Frontal cortex (tissue), 2 donors: Measurements from ENCODE around the genes ANAPC4, SLC34A2 and SEL1L3.

DNA sequence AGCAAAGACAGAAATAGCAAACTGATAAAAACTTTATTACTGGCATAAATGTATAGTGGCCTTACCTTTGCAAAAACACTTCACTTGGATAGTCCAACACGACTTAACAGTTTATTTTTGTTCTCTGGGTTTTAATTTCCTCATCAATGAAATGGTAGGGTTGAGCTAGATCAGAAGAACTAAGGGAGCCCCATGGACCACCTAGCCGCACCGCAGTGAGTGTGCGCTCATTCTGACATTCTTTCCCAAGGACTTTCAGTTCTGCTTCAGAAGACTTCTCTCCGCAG, 171.8 kb downstream of the PPARGC1A start:
- RAMPAGE, long total RNA, result no peak

DNA sequence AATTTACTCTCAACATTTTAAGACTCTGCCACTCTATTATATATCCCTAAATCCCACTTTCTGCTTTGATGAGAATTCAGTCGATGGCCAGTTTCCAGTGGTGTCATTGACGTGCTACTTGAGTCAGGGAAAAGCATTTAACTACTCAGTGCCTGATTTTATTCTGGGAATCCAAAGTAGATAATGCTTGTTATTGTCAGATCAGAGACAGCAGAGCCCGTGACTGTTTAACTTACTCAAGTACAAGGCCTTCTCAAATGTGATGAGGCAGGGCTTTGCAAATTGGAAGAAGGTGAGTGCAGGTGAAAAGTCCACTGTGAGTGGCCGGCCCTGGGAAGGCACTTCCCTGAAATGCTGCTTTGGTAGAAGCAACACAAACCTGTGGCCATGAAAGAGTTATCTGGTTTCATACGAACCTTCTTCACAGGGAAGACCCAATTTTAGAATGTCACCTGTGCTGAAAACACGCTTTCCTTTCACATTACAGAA, 8.3 kb downstream of the PPARGC1A start:
- RAMPAGE, long total RNA, result no peak

DNA sequence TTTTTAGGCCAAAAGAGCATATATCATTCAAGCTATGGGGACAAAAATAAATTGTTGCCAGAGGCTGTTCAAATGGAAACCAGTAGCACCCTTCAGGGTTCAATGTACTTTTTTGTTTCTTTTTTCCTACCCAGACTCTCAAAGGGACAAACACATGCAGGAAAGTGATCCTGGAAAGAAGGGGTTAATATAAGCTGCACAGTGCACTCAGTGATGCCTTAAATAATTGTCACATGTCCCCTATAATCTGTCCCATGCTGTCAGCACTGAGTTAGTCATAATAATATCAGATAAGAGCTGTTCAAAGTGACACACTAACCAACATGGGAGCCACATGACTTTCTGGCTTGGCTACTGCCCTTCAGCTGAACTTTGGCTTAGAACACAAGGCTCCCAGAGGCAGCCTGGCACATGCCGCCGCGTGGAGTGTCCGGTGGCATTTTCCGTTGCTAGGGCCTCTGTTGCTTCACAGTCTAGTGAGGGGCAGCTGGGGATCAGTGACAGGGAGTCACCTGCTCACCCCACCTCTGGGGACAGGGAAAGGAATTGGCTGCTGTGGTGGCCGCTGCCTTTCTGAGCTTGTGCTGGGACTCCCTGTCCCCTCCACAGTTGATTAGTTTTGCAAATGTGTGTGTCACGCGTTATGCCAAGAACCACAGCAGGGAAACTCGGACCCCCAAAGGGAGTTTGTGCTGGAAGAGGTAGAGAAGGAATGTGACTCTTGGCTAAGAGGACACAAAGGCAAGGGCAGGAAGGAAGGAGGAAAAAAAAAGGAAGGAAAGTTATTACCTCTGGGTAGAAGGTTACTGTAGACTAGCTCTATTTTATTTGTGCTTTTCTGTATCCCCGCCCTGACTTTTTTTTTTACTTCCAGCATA, 41.0 kb upstream of the PPARGC1A start:
- RAMPAGE, long total RNA, result no peak

DNA sequence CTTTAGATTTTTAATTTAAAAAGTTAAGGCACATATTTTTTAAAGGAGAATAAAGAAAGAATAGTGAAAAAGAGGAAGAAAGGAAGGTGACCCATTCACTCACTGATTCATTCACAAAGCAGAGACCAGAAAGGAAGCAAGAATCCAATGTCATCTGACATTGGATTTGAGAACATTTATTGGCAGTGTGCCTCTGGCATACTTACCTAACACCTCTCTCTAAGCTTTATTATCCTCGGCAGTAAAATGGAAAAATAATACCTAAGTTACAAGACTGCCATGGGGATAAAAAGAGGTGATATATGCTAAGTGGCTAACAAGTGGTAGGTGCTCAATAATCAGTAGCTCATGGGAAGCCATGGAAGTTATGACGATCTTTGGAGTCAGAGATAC, 41.6 kb upstream of the PPARGC1A start:
- RAMPAGE, long total RNA, result no peak

- RAMPAGE, long total RNA, result no peak
These were observed 345.8 kb upstream of the PPARGC1A start for GRCh38 chr4:24235525-24236167.

DNA sequence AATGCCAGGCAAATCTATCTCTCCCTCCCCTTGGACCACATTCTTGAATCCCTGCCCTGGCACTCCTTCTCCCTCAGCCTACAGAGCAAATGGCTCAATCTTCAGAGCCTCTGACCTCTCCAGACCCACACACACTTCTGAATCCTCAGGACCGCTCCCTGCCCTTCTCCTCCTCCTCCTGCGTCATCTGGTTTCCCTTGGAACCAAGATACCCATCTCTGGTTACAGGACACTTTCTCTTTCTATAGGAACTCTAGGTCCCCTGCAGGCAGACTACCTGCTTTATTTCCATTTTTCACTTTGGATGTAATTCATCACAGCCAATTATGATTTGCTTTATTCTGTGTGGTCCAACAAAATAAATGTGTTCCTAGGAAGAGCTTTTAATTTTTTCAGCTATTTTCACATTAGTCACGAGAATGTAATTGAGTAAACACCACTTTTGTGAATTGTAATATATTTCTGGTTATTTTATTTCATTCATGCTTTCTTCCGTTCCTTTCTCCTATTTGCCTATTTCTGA, 323.1 kb downstream of the DHX15 start:
- RAMPAGE, long total RNA, result no peak

DNA sequence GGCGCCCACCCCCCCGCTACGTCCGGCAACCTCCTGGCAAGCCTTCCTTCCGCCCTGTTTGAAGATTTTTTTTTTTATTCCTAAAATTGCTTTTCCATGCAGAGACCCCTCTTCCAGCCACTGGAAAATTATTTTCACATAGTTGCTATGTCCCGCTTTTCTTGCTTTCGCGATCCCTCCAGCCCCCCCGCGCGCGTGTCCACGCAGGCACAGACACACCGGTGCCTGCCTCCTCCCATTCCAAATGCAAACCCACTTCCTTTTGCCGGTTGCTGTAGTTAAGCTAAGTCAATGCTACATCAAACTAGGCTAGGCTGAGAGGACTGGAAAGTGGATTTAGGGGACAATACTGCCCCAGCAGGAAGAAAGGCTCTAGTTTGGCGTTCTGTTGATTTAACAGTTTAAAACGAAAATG, 111.1 kb downstream of the DHX15 start:
- RAMPAGE, long total RNA, result no peak

GRCh38 chr4:24975377-24975928, 55.3 kb downstream of the LGI2 start:
- RAMPAGE, long total RNA, result no peak

DNA sequence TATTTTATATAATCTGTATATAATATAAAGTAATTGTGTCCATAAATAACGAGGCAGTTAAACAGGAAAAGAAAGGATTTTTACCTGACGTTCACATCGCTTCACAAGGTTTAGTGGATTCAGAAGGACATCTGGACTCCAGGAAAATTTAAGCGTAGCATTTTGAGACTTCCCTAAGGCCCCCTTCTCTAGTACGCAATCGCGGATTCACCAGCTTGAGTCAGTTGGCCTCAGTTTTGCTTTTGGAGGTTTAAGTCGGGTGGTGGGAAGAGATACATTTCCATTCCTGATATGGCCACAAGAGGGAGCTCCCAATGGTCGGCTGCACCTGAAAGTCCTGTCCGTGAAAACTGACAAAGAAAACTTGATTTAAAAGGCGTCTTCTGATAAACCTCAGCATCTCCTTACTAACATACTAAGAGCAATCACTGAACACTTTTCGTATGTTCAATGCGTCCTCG, 50.7 kb downstream of the LGI2 start:
- RAMPAGE, long total RNA, result no peak

DNA sequence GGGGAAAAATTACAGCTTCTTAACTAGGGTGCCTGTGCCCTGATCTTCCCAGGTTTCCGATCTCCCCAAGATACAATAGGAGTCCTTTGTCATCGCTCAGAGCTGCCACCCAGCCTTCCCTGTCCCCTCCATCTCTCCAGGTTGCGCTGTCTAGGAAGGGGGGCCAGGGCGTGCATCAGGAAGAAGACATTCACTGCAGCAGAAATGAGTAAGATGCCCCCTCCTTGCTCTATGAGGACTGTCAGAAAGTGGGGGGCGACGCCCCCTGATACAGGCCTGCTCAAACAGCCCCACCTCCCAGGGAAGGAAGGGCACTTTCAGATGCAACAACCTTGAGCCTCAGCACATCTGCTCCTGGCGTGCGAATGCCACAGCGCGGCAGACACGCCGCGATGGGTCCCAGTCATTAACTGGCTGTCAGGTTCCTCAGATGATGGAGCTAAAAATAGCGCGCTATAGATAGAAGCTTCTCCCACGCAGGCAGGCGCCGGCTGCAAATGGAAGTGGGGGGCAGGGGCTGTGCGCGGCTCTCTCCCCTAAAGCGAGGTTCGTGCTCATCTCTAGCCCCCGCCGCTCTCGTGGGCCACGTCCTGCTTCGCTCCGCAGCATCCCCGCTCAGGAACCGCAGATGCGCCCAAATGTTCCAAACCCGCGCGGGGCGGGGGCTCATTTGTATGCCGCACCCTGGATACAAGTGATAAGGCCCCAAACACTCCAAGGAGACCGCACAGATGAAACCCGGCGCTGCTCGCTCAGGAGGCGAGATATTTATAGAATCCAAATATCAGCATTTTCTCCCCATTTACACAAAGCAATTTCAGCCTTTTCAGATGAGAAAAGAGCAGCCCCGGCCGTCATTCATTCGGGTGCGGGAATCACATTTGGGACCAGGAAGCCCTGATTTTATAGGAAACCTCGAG, 57.6 kb upstream of the LGI2 start:
- RAMPAGE, long total RNA, result no peak

DNA sequence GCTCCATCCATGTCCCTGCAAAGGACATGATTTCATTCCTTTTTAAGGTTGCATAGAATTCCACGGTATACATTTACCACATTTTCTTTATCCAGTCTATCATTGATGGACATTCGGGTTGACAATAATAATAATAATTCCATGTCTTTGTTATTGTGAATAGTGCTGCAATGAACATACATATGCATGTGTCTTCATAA, 27.9 kb upstream of the ZCCHC4 start:
- RAMPAGE, long total RNA, result no peak

- RAMPAGE, long total RNA, result no peak
These were observed at the start of gene ANAPC4 for GRCh38 chr4:25376605-25377750. TSS of gene ANAPC4 (plus strand) at chr4:25377263.

GRCh38 chr4:25654987-25656055, at the start of gene SLC34A2:
TSS of gene SLC34A2 (plus strand) at chr4:25655851.
- RAMPAGE, long total RNA, result no peak

GRCh38 chr4:25747572-25748713, 92.3 kb downstream of the SLC34A2 start:
- RAMPAGE, long total RNA, result no peak

- RAMPAGE, long total RNA, result no peak
These were observed 3.2 kb downstream of the SEL1L3 start for GRCh38 chr4:25859535-25860126.

- RAMPAGE, long total RNA, result no peak
These were observed at the start of gene SEL1L3 for GRCh38 chr4:25862646-25863405. TSS of gene SEL1L3 (minus strand) at chr4:25862988.

DNA sequence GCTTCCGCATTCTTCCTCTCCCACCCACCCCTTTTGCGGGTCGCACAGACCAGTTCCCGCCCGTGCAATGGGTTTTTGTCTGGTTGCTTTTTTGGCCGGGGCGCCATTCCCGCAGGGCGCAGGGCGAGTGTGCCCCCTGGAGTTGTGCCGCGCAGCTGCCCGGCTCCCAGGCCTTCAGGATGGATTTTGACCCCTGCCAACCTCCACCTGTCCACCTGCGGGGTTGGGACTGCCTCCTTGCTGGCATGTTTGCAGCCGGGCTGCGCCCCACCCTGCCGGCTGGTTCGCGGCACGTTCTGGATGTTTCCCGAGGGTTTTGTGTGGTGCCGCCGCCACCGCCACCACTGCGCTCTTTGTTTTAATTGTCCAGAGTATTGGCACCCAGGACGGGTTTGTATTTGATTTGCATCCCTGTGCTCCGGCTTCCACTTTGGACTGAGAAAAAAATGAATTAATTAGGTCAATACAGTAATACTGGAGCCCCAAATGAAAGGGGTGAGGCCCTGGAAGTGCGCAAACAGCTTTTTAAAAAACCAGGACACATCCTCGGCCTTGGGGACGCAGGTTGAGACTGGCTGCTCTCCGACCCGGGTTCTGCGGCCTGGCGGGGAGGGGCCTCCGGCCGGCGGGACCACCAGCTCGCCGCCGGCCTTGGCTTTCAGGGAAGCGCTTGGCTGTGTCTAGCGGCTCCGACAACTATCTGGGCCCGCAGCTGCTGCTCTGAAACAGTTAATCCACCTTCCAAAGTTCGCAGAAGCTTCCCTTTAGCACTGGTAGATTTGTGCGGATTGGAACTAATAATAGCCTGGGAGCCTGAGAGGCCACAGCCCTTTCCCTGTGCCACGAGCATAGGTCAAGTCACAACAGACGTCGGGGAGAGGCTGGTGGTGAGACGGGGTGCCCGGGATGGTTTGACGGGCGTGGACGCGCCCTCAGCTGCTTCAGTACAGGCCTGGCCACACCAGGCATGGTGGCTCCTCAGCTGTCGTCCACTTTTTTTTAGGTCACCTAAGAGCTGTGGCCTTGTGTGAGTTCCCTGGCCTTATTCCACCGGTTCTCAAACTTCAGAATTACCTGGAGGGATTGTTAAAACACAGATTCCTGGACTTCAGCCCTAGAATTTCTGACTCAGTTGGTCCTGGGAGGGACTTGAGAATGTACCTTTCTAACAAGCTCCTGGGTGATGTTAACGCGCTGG, 1.0 kb upstream of the SEL1L3 start:
- RAMPAGE, long total RNA, result no peak

- RAMPAGE, long total RNA, result no peak
These were observed 12.4 kb upstream of the SEL1L3 start for GRCh38 chr4:25875066-25875786.

DNA sequence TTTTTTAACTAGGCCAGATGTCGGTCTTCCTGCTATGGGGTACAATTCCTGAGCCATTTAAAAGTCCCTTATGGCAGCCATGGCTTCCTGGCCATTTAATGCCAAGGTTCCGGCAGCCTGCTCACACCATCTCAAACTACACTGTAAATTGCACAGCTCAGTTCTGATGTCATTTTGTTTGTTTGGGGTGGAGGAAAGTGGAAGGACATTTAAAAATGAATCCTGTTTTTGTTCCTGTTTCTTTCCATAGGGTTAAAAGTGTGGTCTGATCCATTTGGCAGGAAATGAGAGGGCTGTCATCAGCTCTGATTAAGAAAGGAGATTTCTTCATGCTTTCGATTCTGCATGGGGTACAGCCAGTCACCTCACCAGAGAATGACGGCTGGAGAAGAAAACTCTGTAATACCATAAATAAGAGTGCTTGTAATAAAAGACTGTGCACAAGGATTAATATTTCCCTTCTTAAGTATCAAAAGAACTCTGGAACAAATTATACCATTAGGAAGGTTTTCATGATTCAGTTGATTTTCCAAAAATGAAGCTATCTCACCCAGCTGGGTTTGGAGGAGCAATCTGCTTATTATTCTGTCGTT, 15.0 kb downstream of the SMIM20 start:
- RAMPAGE, long total RNA, result no peak

DNA sequence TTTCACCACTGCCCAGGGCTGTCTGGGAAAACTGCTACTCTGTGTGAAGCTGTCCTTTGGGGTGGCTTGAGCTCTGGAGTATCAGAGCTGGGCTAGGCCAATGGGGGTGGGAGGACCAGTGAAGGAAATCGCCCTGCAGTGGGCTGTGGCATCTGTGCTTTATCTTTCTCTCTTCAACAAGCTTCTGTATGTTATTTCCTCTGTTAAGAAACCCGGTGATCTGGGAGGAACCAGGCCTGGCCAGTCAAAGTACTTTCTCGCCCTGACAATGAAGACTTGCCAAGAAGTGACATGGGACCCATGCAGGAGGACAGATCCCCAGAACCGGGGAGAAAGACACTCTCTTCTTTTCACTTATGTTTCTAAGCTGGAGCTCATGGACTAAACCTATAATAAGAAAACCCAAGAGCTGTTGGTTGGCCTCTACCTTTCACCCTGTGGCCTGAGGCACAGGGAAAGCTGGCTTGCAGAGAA, 87.5 kb downstream of the SMIM20 start:
- RAMPAGE, long total RNA, result no peak